Airway epithelial cell (primary cell): ENCODE data around the gene ARHGEF19.

- RAMPAGE, long total RNA, result no peak
These were observed 9.7 kb downstream of the RSC1A1 start for GRCh38 chr1:15669142-15669654.

GRCh38 chr1:15724800-15725727 lies 11.0 kb upstream of the SLC25A34 start:
- RAMPAGE, long total RNA, result no peak

GRCh38 chr1:15764009-15764916 lies 5.7 kb downstream of the FBLIM1 start:
- RAMPAGE, long total RNA, result no peak

DNA sequence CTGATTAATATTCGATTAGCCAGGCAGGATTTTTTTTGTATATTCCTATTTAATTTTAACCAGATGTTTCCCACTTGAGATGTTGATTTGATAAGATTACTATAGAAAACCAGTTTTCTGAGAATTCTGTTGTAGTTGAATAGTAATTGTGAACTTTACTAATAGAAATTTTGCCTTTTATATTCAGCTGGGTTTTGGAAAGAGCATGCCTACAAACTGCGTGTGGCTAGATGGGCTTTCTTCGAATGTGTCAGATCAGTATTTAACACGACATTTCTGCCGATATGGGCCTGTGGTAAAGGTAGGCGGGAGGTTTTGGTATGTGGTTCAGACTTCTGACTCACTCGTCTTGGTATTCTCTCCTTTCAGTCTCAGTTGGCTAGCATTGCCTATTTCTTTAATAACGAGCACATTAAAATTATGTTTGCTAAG lies 56.7 kb downstream of the ZBTB17 start:
- RAMPAGE, long total RNA, result no peak

GRCh38 chr1:15921782-15922464 lies 54.0 kb downstream of the ZBTB17 start:
- RAMPAGE, long total RNA, result no peak

- RAMPAGE, long total RNA, result no peak
These were observed 47.9 kb downstream of the ZBTB17 start for GRCh38 chr1:15927882-15928439.

DNA sequence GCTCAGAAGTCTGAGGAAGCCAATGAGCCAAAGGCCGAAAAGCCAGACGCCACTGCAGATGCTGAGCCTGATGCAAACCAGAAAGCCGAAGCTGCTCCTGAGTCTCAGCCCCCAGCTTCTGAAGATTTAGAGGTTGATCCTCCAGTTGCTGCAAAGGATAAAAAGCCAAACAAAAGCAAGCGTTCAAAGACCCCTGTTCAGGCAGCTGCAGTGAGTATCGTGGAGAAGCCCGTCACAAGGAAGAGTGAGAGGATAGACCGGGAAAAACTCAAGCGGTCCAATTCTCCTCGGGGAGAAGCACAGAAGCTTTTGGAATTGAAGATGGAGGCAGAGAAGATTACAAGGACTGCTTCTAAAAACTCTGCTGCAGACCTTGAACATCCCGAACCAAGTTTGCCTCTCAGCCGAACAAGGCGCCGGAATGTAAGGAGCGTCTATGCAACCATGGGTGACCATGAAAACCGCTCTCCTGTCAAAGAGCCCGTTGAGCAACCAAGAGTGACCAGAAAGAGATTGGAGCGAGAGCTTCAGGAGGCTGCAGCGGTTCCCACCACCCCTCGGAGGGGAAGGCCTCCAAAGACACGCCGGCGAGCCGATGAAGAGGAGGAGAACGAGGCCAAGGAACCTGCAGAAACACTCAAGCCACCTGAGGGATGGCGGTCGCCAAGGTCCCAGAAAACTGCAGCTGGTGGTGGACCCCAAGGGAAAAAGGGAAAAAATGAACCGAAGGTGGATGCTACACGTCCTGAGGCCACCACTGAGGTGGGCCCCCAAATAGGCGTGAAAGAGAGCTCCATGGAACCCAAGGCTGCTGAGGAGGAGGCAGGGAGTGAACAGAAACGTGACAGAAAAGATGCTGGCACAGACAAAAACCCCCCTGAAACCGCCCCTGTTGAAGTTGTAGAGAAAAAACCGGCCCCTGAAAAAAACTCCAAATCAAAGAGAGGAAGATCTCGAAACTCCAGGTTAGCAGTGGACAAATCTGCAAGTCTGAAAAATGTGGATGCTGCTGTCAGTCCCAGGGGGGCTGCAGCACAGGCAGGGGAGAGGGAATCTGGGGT lies 44.0 kb downstream of the ZBTB17 start:
- RAMPAGE, long total RNA, result no peak

- RAMPAGE, long total RNA, result no peak
These were observed 39.9 kb downstream of the ZBTB17 start for GRCh38 chr1:15935859-15936617.

DNA sequence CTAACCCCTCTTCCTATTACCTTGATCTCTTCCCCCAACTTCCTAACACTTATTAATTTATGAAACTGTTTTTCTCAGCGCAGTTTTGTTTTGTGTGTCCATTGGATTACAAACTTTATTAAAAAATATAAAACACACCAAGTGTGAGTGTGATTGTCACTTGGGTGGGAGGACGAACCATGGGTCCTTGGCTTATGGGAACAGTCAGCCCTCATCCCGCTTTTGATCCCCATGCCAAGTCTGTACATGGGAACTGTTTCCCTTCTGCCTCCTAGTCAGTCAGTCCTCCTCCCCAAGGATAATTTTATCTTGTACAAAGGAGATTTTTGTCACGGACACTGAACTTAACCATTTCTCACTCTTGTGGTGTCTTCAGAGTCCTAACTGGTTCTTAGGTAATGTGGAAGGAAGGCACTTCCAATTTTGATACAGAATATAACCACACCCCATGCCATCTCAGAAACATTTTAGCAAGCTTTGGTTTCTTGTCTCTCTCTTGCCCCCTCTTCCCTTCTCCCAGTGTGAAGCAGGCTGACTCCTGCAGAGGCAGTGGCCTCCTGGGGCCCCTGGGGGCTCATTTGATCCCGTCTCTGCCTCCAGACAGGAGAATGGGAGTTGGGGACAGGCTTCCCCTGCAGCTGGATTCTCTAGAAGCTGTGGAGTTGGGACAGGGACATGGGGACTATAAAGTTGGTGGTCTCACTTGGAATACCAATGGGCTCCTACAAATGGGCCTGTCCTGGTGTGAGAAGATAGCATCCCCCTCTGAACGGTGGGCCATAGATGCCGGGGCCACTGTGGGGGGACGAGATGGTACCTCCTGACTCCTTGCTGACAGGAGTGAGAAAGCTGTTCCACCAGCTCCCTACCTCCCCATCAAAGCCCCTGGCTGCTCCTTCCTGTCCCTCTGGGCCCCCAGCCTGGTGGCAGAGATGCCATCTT lies 35.3 kb downstream of the ZBTB17 start:
- RAMPAGE, long total RNA, result no peak

DNA sequence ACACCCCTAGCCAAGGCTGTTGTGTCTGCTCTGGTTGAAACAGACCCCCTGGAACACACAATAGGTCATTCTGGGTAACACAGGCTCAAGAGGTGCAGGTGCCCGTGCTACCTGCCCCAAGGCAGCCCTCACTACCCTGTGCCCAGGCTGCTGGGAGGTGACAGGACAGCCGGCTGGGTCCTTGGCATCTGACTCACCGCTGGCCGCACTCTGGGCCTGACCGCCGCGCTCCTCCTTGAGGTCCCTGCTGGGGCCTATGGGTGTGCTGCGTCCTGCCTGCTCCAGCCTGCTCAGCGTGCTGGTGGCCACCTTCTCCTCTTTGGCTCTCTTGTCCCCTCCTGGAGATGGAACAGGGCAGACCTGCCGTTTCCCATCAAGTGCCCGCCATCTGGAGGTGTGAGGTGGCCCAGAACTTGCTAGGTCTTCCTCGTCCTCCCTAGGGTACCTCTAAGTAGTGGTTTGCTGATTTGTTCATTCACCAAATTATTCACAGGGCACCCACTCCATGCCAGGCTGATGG lies 29.9 kb downstream of the ZBTB17 start:
- RAMPAGE, long total RNA, result no peak

DNA sequence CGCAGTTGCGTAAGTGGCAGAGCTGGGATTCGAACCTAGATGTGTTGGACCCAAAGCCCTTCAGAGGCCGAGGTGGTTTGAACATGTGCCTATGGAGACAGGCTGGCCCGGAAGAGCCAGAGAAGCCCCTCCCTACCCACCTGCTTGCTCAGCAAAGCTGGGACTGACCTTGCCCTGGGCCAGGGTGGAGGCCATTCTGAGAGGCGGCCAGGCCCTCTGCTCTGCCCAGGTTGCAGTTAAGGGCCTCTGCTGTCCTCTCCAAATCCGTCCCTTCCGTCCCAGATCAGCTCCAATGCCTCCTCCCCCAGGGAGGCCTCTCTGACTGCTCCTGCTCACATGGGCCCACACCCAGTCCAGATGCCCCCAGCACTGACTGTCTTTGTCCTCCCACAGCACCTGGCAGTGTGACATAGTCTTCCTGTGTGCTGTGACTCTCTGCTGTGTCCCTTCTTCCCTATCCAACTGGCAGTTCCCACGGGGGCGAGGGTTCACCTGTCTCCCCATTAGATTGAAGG lies 1.2 kb upstream of the HSPB7 start:
- RAMPAGE, long total RNA, result no peak

DNA sequence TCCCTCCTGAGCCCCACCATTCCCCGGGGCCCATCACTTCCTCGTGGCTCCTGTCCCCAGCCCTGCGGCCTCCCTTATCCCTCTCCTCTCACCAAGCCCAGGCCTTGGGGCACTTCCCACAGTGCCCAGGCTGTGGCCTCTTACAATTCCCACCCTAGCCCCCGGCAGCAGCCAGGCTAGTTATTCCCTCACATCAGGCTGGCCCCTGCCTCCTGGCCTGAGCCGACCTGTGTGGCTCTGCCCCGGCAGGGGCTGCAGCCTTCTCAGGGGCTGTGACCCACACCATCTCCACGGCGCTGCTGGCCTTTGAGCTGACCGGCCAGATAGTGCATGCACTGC lies 8.3 kb downstream of the CLCNKA start:
- RAMPAGE, long total RNA, result no peak

DNA sequence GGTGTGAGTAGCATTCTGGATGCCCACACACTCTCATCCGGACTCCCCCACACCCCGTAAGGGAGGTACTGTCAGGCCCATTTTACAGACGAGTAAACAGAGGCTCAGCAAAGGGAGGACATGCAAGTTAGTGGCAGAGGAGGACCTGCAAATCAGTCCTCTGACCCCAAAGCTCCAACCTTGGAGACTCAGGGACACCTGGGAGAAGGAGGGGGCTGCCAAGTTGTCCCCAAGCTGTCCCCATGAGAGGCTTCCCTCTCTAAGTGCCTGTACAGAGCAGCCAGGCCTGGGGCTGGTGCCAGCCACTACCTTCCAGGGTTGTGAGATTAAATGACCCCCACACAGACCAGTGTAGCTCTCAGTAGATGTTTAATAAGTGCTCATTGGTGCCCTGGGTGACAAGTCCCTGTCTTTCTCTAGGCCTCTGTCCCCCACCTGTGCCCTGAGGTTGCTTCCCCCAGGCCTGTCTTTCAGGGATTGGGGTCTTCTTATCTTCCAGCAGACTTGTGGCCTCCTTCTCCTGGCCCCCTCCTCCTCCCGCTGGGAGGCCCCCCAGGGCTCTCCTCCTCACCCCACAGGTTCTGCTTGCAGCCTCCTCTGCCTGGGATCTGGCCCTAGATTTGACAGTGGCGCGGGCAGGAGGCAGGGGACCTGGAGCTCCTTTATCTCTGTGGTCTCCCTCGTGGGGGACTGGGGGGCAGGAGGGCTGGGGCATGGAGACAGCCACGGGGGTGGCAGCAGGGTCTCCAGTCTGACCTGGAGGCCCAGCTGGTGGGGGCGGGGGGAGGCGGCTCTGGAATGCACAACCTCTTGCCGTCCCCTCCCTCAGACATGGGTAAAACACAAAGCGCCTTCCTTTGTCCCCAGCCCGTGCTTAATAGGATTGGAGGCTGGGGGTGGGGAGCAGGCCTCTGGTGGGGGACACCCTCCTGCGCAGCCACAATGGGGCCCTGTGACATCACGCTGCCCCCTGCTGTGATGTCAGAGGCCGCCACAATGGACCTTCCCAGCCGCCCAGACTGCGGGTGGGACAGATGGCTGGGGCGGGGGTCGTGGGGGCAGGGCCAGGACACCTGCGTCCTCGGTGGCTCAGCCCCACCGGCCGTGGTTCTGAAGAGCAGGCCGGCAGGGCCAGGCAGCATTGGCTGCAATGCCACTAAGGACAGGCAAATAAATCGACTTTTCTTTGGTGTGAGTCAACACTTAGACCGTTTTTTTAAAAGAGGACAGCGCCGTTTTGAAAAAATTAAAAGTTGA lies 40.2 kb downstream of the EPHA2 start:
- RAMPAGE, long total RNA, result no peak

DNA sequence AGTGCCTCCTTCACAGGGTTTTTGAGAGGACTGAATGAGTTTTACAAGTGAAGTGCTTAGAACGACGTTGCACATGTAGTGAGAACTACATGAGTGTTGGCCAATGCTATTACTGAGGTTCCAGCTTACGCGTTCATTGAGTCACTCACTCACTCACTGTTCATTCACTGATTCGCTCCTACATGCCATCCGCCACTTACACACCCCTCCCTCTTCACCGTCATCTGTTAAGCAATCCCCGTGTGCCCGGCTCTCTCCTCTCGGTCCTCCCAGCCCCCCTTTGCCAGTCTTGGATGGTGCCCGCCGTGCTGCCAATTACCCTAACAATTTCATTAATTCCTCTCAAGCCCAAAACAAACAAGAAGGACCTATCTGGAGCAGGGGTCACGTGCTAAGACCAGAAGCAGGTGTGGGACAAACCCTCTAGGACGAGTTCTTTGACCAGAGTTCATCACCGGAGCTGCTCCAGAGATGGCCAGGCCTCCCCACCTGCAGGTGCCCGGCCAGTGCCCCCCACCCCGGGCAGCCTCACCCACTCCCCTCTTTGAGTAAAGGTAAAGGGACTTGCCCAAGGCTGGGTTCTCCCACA lies 27.4 kb upstream of the EPHA2 start:
- RAMPAGE, long total RNA, result no peak

GRCh38 chr1:16206662-16207361 lies 5.6 kb downstream of the ARHGEF19 start:
- RAMPAGE, long total RNA, result no peak

GRCh38 chr1:16212051-16213056 lies at the start of gene ARHGEF19:
Gene ARHGEF19, minus strand, starts transcription at chr1:16212652.
- RAMPAGE, long total RNA, result no peak

DNA sequence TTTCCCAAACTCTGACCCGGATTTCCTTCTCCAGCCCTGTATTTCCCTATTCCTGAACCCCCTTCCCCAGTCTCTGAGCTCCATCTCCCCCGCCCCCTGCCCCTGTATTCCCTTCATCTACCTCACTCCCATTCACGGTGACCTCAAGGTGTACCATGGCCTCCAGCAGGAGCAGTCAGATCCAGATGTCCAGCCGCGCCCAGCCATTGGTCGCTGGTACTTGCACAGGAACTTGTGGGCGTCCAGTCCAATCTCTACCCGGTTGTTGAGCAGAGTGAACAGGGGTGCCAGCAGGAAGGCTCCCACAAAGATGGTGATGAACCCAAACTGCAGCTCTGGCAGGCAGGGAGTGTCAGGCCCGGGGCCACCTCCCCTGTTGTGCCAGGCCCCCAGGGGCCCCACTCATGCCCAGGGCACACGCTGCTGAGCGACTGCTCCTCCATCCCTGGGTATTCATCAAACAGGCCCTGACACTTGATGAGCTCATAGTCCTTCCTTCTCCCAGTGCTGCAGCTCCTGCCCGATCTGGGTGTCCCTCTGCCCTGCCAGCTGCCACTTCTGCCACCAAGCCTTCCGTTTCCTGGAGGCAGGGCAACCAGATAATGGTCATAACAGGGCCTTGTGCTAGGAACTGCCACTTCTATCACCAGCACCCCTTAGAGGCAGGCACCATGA lies 5.6 kb upstream of the ARHGEF19 start:
- RAMPAGE, long total RNA, result no peak

GRCh38 chr1:16228252-16228912 lies 8.6 kb downstream of the CPLANE2 start:
- RAMPAGE, long total RNA, result no peak

GRCh38 chr1:16612906-16613819 lies 172.6 kb downstream of the NECAP2 start:
- RAMPAGE, long total RNA, result no peak

- RAMPAGE, long total RNA, result no peak
These were observed 203.5 kb downstream of the NECAP2 start for GRCh38 chr1:16643932-16644468.